Kidney epithelial cell (primary cell): ENCODE data around the gene PAFAH1B1.

GRCh38 chr17:2101391-2101983 lies 46.6 kb downstream of the HIC1 start:
- RAMPAGE, long total RNA = no peak
- RRBS = no CpG with 5 or more reads among the region's 12 CpGs

GRCh38 chr17:2123382-2124302 lies 68.7 kb downstream of the HIC1 start:
- RAMPAGE, long total RNA = no peak
- RRBS = no CpG with 5 or more reads among the region's 7 CpGs

DNA sequence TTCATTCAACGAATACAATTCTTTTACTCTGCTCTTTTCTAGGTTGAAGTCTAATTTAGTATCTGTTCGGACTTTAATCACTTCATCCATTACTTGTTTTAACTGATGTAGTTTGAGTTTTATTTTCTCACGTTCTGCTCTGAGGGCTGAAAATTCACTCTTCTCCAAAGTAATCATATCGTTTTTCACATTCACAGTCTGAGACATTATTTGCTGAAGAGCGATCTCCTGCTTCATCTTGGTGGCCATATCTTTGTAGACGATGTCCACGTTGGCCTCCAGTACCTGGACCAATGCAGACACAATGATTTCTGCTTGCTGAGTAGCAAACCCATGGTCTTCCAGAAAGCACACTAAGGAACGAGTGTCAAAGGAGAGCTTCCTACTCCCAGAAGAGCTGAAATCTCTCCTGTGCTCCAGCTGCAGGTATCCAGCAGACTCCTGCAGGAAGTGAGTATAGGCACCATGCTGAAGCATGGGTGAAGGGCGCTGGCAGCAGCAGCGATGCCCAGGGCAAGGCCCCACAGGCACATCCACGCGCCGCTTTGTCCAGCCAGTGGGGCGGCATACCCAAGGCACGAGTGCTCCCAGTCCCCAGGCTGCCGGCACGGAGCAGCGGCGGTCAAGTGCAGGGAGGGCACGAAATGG lies 72.9 kb downstream of the HIC1 start:
- RAMPAGE, long total RNA = no peak
- RRBS = no CpG with 5 or more reads among the region's 20 CpGs

- RAMPAGE, long total RNA = no peak
- RRBS = no CpG with 5 or more reads among the region's 11 CpGs
Measured at GRCh38 chr17:2222671-2223487, 80.7 kb downstream of the SMG6 start.

- RAMPAGE, long total RNA = no peak
- RRBS = no CpG with 5 or more reads among the region's 5 CpGs
Measured at GRCh38 chr17:2330898-2331521, 5.2 kb downstream of the TSR1 start.

DNA sequence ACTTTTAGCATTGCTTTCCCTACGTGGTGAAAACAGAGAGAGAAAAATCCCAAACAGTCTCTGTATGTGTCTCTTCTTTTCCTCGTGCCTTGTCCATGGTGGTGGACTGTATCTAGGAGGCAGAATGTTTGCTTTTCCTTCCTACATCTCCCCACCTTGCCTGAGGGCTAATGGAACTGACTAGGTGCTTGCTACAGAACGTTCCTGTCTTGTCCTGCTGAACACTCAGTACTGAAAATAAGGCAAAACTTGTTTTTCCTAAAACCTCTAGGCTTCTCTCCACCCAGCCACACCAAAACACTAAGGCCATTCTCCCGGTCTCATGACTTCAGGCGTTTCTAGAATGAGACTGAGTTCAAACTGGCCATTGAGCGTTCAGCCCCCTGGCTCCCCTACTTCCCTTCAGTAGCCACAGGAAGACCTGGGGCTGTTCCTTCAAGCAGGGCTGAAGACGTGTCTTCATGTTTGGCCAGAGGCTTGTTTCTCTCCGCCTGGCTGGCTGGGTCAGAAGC lies 26.0 kb downstream of the MNT start:
- RAMPAGE, long total RNA = no peak
- RRBS = no CpG with 5 or more reads among the region's 8 CpGs

DNA sequence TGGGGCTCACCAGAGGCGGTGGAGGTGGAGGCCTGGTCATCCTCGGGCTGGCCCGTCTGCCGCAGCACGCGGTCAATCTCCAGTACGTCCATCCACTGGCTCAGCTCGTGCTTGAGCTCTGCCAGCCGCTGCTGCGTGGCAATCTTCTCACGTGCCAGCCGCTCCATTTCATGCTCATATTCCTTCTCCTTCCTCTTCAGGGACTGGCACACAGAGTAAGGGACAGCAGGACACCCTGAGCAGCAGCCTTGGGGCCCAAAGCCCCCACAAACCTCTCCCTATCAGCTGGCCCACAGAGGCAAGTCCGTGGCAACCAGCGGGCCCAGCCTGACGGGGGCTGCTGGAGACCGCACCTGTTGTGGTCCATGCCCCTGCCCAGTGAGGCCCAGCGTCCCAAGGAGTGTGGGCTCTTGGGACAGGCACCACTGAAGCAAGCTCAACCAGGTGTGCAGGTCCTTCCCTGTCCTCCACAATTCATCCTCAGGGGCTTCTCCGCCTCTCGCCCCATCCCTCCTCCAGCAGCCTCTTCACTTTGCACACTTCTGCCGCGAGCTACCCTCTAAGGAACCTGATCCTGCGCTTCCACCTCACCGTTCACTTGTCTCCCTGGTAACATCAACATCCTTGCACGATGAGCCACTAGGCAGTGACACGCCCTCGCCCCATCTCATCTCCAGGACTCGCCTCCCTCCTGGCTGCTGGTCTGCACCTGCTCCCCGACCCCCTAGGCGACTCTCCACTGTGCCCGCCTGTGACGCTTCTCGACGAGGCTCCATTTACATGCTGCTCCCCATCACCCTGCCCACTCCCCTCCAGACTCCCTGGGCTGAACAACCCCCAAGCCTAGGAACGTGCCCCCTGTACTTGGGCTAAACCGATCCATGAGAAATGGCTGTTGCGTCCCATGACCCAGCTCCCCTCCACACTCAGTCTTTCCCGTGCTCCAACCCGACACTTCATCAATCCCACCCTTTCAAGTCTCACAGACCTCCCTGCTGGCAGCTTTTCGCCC lies 12.7 kb downstream of the MNT start:
- RAMPAGE, long total RNA = no peak
- RRBS = no CpG with 5 or more reads among the region's 39 CpGs

DNA sequence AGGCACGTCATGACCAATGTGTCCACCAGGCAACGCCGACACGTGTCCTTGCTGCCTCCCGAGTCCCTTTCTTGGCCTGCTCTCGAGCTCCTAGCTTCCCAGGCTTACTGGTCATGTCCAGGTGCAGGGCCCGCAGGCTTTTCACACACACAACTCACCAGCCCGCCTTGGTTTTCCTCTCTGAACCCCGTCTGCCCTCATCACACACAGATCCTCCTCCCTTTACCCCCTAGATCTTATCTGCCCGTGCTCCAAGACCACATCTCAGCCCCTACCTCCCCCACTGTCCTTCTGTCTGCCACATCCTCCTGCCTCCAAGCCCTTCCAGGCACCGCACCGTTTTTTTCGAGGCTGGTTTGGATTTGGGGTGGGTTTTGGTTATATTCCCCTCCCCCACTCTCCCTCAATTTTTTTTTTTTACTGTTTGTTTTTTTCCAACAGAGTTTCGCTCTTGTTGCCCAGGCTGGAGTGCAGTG lies 12.0 kb downstream of the MNT start:
- RAMPAGE, long total RNA = no peak
- RRBS = no CpG with 5 or more reads among the region's 14 CpGs

DNA sequence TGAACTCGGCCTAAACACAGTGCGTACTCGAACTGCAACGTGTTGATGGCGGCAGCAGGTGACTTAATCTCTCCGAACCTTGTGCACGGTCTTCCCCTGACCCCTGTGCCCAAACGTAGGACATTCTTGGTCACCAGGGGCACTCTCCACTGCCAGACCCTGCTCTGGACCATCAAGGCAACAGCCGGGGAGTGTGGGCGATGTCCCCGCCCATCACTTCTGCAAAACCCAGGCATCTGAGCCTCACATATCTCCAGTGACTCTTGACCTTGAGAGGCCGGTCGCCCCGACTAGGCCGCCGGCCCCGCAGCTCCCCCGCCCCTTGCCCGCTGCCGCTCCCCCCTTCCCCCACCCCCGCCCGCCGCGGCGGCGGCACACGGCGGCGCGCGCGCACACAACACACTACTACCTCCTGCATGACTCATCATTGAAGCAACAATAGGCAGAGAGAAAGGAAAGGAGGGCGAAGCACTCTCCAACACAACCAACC lies 2.1 kb downstream of the MNT start:
- RAMPAGE, long total RNA = no peak
- RRBS = 31% methylated on average over 4 of the region's 33 CpGs

DNA sequence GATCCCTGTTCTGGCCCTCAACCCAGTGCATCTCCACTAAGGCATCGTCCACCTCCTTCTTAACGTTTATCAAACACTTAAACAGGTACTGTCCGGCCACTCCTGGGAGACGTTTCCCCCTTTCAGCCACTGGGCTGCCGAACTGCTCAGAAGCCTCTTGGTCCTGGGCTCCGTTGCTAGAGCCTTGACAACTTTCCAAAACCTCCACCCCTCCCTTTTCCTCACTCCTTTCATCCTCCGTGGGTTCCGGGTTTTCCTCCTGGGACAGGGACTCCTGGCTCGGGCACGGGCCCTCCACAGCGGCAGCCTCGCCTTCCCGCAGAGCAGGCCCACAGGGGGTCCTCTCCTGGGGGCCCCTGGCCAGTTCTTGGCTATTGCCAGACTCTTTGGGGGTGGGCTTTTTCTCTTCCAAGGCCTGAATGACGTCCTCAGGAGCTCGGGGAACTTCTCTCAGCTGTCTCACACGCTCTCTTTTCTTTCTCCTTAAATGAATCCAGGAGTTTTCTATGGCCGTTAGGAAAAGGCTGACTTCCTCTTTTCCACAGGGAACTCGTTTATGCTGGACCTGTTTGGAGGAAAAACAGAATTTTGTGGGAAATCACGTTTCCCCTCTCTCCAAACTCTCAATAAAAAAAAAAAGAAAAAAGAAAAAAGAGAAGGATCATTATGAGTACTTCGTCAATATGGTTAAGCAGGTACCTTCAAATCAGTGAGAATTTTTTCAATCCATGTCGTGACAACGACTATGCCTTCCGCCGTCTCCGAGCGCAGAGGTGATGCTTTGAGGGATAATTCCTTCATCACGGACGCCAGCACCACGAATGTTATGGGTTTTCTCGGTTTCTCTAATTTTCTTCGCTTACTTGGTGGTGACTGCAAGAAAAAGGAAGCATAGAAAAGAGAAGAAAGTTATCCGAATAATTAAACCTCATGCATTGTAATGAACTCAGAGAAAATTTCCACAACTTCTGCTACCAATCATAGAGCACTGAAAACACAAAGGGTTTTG lies 19.5 kb upstream of the MNT start:
- RAMPAGE, long total RNA = no peak
- RRBS = no CpG with 5 or more reads among the region's 32 CpGs

DNA sequence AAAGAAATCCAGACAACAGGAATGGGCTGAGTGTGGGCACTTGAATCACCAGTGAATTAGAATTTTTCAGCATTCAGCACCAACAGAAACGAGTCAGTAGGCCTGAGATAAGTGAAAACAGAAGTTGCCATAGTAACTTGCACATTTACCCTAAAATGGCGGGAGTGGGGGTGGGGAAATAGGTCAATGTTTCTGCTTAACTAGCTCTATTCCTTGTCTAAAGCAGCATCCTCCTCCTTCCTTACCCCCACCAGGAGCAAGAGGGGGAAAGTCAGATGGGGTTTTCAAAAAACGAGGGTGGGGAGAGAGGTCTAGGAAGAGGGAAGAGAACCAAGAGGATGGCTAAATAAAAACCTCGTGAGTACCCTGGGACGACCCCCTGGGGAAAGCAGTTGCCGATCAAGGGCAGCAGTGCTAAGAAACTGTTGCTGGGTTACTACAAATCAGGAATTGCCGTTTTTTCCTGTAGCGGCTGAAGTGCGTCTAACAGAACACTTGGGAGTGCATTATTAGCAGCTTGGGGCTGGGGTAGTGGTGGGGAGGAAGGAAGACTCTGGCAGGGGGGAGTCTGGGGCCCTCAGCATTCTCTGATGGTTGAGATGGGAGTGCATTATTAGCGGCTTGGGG lies 34.4 kb upstream of the MNT start:
- RAMPAGE, long total RNA = no peak
- RRBS = no CpG with 5 or more reads among the region's 10 CpGs

DNA sequence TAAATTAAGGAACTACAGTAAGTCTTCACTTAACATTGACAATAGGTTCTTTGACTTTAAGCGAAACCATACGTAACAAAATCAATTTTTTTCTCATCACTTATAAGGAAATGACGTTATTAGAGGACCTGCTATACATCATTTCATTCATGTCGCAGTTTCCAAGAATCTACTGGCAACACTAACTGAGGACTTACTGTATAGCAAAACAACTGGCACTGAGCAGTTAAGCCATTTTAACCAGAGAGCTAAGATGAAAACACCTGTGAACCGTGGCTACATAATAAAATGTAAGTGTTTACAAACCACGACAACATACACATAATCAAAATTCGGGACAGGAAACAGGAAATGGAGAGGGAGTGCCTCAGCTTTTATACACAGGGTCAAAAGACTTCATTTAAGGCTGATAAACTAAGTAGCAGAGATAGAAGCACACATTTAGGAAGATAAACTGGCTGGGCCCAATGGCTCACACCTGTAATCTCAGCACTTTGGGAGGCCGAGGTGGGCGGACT lies 29.5 kb downstream of the METTL16 start:
- RAMPAGE, long total RNA = no peak
- RRBS = no CpG with 5 or more reads among the region's 9 CpGs

DNA sequence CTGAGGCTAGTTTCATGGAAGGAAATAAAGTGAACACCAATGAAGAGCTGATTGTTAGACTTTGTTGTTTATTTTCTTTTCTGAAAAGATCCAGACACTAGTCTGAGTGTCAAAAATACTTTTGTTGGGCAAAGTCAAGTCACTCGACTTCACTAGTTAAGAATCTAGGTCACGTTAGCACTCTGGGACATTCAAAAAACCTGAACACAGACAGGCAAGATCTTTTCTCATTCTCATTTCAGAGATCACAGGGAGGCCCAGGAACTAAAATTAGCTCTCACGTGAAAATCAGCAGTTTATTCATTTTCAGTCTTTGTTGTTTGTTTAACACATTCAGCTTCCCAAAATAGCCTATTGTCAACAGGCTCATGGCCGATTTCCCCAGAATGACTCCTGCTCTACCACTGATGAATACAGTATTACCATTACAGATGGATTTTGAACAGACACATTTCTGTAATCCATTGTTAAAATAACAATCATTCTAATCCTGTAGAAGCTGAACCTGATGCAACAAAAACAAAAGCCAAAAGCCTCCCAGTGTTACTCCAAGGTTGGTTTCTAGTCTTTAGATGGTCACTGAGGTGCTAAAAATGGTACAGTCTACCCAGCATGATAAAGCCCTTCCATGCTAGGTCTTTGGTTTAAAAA lies 20.6 kb downstream of the METTL16 start:
- RAMPAGE, long total RNA = no peak
- RRBS = no CpG with 5 or more reads among the region's 4 CpGs

- RAMPAGE, long total RNA = start-site peak on the plus strand at chr17:2593934-2593984, 488 and 365 reads in 2 replicates
- RRBS = 3% methylated on average over 19 of the region's 83 CpGs
Measured at GRCh38 chr17:2593582-2594272, at the start of gene PAFAH1B1. TSS of gene PAFAH1B1 (plus strand) at chr17:2593654.

DNA sequence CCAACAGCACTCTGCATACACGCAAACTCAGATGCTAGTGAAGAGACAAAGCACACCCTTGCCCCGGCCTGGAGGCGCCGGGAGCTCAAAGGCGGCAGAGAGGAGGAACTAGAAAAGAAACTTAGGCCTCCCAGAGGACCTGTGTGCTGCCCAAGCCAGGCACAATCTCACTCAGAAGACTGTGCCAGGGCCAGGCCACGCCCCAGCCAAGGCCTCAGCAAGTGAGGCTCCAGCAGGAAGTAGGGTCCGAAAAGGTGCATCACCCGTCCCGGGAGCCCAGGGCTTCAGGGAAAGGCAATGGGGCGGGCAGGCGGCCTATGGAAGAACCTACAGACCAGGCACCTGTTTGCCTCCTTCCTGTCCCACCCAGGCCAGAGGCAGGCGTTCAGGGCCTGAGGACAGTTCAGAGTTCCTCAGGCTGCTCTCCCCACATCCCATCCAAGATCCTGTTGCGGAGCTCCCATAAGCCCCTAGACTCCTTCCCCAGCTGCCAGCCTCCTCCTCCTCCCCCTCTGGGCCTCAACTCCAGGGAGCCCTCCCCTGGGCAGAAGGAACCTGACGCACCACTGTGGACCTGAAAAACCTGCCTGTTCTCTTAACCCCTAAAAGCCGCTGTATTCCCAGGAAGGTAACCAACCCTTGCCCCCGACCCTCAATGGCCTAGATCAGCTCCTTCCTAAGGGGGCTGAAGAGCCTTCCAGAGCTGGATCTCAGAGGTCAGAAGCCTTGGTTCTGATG lies 2.4 kb downstream of the CLUH start:
- RAMPAGE, long total RNA = no peak
- RRBS = no CpG with 5 or more reads among the region's 16 CpGs

GRCh38 chr17:2723798-2724622 lies 12.4 kb upstream of the CLUH start:
- RAMPAGE, long total RNA = no peak
- RRBS = 1% methylated on average over 18 of the region's 83 CpGs

GRCh38 chr17:2801647-2802658 lies 5.7 kb downstream of the RAP1GAP2 start:
- RAMPAGE, long total RNA = no peak
- RRBS = no CpG with 5 or more reads among the region's 23 CpGs

DNA sequence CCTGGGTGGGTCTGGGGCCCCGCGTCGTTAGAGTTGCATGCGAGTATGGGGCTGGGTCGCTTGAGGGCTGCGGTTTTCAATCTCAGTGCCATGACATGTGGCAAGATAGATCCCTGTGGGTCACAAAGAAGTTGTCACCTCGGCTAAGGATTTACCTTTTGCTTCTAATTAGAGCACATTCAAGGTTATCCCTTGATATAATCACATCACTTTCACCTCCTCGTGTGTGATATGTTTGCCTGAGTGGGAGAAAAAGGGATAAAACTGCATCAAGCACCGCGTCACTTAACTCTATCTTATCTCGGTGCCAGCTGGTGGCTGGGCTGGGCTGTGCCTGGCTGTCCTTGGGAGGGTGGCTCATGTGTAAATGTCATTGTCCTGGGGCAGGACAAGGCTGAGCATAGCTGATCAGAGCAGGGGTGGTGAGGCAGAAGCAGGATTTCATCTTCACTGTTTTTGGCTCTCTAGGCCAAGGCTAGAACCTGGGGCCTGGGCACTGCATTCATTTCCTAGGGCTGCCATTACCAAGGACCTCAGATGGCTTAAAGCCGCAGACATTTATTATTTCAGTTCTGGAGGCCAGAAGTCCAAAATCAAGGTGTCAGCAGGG lies 105.3 kb downstream of the RAP1GAP2 start:
- RAMPAGE, long total RNA = no peak
- RRBS = no CpG with 5 or more reads among the region's 12 CpGs

- RAMPAGE, long total RNA = no peak
- RRBS = no CpG with 5 or more reads among the region's 13 CpGs
Measured at GRCh38 chr17:2907031-2907679, 110.9 kb downstream of the RAP1GAP2 start.

GRCh38 chr17:2975297-2975857 lies 88.0 kb downstream of the OR1D5 start:
- RAMPAGE, long total RNA = no peak
- RRBS = no CpG with 5 or more reads among the region's 8 CpGs